Temporal lobe (tissue), 2 donors: Measurements from ENCODE around the gene MAP3K3.

- RAMPAGE, long total RNA, result no peak
These were observed 27.7 kb downstream of the TBX4 start for GRCh38 chr17:61479855-61480412.

GRCh38 chr17:61489368-61489722 lies 37.1 kb downstream of the TBX4 start:
- RAMPAGE, long total RNA, result no peak

DNA sequence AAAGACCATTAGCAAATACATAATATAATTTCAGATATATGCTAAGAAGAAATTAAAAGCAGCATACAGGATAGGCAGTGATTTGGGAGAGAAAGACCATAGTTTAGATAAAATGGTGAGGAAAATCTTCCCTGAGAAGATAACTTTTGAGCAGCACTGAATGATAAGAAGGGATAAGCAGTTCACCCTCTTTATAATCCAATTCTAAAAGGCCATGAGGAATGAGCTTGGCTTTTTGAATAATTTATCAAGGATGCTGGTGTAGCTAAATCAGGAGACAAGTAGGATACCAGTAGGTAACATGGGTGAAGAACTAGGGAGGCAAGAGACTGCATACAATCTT lies 60.8 kb downstream of the MED13 start:
- RAMPAGE, long total RNA, result no peak

- RAMPAGE, long total RNA, result no peak
These were observed 59.0 kb downstream of the MED13 start for GRCh38 chr17:62005866-62006730.

DNA sequence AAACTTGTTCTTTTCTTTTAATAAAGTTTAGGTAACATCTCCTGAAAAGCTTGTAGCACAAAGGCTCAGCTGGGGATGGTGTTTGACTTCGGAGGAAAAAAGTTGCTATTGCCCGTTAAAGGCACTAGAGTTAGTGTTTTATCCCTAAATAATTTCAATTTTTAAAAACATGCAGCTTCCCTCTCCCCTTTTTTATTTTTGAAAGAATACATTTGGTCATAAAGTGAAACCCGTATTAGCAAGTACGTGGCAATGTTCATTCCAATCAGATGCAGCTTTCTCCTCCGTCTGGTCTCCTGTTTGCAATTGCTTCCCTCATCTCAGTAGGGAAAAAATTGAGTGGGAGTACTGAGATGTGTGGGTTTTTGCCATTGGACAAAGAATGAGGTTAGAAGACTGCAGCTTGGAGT lies 14.5 kb upstream of the MRC2 start:
- RAMPAGE, long total RNA, result no peak

GRCh38 chr17:62648397-62648775 lies 20.9 kb downstream of the MRC2 start:
- RAMPAGE, long total RNA, result no peak

DNA sequence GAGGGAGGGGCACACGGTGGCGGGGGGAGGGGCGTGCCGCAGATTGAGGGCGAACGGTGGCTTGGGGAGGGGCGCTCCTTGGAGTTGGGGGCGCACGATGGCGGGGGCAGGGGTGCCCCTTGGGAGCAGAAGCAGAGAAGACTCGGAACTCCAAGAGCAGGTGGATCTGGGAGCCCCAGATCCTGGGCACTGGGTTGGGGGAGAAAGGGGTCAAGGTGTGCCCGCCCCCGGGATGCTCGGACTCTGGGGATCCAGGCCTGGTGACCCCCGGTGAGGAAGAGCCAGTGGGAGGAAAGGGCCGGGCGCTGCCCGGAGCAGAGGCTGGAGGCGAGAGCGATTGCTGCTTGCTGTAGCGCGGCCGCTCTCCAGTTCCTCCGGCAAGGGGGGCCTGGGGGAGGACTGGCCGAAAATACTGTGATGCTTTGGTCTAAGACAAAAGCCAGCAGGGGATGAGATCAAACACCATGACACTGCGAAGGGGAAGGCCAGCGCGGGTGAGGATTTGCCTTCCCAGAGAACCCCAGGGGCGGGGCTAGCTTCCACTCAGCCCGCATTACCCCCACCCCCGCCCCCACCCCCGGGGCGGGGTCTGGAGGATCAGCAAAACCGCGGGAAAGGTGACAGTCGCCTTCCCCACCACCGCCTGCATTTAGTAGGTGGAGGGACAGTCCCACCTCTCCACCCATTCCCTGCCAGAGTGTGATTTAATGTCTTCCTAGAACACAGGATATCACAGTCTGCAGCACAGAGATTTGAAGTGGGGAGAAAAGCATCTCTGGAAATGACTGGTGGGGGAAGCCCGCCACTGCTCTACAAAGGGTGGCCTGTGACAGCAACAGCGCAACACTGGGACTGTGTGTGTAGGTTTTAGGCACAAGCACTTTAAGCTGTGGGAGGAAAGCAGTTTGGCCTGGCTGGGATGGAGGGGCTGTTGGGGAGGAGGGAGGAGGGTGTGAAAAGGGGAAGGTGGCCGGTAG lies 25.6 kb downstream of the MRC2 start:
- RAMPAGE, long total RNA, result no peak

DNA sequence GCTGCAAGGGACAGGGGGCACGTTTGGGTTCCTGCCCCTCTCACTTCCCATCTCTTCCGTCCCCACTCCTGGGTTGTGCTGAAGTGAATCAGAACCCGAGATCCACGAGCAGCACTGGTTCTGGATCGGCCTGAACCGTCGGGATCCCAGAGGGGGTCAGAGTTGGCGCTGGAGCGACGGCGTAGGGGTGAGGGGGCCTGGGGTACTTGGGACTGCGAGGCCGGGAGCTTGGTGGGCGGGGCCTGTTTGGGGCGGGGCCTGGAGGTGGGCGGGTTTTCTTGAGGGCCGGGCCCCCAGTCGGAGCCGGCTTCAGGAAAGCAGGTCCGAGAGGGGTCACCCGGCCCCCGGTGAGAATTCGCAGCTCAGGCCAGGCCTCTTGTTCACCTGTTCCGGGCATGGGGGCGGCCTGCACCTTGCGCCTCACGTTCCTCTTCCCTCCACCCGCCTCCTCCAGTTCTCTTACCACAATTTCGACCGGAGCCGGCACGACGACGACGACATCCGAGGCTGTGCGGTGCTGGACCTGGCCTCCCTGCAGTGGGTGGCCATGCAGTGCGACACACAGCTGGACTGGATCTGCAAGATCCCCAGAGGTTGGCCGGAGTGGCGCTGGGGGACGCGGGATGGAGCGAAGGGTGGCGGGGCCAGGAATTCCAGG lies 52.4 kb downstream of the MRC2 start:
- RAMPAGE, long total RNA, result no peak

GRCh38 chr17:62703140-62703636 lies 75.7 kb downstream of the MRC2 start:
- RAMPAGE, long total RNA, result no peak

DNA sequence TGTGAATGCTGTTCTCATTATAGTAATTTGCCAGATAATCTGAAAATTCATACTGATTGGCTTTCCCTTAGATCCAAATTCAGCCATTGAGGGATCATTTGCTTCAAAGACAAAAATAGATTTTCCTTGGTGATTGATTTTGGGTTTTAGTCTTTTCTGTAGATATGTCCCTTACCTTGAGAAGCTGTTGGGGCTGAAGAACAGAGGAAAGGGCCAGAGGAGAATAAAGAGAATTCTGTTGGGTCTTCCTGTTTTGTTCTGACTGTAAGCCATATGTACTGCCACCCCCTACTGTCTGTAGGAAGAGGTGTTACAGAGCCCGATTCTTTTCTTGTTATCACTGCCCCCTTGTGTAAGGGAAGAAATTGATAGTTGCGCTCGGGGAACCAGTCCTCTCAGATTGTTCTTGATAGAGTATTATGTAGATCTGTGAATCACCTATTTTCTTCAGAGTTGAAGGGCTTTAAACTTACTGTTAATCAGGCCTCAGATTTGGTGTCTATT lies 2.3 kb downstream of the TANC2 start:
- RAMPAGE, long total RNA, result no peak

DNA sequence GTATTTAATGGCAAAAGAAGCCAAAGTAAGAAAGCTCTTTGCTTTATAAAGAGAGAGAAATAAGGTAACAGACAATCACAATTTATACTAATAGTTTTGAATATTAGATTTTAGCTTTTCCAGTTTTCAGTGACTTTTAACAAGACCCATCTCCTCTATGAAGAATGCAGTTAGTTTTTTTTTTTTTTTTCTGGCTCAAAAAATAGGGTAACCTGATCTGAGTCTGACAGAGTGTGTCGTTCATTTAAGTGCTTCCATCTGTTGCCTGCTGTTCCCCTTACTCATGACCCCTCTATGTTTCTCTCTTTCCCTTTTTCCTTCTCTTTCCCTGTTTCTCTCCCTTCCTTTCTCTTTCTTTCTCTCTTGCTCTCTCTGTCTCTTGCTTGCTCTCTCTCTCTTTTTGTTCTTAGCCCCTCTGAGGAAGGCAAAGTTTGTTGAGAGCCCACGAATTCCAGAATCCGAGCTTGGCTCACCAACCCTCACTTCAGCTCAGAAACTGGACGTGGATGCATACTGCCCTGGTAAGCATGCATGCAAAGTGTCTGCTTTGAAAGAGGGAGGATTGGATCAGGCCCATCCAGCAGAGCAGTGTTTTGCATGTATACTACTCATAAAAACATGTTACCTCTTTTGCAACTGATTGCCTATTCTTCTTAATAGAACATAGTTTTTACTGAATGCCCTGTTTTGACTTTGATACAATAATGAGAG lies 185.0 kb downstream of the TANC2 start:
- RAMPAGE, long total RNA, result no peak

GRCh38 chr17:63411403-63412554 lies 34.3 kb downstream of the CYB561 start:
- RAMPAGE, long total RNA, result no peak

GRCh38 chr17:63621792-63622632 lies at the start of gene MAP3K3:
TSS of gene MAP3K3 (plus strand) at chr17:63622417.
- RAMPAGE, long total RNA, result no peak

GRCh38 chr17:63626558-63627205 lies 4.5 kb downstream of the MAP3K3 start:
- RAMPAGE, long total RNA, result no peak

- RAMPAGE, long total RNA, result no peak
These were observed 18.6 kb downstream of the LIMD2 start for GRCh38 chr17:63681156-63681878.

DNA sequence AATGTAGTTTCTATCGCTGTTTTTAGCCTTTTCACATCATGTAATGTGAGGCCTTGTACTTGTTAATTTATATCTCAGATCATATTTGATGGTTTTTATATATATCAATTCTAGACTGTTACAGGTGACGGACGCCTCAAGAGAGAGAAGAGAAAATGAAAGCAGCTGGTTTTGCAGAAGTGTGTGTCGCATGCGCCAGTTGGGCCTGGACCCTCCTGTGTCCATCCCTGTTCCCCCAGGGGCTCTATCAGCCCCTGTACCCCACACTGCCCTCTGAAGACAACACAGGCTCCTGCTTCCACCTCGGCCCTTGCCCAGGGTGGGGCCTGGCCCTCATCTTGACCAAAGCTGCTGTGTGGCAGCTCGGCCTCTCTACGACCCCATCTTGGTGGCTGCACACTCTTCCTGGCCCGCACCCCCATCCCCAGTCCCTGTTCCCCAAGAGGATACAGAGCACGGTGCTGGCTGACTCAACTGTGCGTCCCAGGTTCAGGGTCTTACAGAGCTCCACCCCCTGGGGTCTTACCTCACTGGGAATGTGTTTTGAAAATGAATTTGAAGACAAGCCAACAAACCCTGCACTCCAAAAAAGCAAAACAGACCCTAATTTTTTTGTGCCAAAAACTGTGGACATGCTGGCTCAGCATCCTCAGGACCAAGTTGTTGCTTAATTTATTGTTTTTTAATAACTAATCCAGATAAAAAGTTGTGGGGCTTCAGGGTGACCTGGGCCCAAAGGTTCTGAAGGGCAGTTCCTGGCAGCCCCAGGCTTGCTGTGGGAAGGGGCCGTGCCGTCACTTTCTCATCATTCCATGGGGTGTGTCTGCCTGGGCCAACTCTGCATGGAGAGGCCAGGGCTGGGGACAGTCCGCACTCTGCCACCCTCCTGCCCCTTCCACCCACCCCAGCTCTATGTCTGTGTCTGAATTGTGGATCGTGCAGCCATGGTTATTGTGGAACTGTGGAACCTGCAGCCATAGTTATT lies 4.4 kb downstream of the LIMD2 start:
- RAMPAGE, long total RNA, result no peak

DNA sequence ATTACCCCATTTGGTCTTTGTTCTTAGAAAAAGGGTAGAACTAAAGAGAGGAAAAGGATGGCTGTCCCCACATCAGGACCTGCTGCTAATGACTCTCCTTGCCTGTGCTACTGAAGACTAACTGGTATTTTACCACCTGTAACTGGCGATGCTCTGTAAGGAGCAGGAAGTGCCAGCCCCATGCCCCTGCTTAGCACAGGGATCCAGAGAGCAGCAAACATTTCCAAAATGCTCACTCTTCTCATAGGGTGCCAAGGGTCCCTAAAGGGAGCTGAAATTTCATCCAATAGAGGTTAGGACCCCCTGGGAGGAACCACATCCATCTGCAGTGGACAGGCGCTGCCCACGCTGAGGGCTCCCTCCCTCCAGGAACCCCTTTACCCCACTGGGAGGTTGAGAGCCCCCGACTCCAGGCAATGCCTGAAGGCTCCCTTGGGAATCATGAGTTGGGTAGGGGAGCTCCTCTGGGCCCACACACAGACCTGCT lies 6.9 kb upstream of the LIMD2 start:
- RAMPAGE, long total RNA, result no peak

- RAMPAGE, long total RNA, result no peak
These were observed 12.4 kb downstream of the CCDC47 start for GRCh38 chr17:63761093-63761371.

GRCh38 chr17:63817616-63818632 lies 9.3 kb upstream of the PSMC5 start:
- RAMPAGE, long total RNA, result no peak

DNA sequence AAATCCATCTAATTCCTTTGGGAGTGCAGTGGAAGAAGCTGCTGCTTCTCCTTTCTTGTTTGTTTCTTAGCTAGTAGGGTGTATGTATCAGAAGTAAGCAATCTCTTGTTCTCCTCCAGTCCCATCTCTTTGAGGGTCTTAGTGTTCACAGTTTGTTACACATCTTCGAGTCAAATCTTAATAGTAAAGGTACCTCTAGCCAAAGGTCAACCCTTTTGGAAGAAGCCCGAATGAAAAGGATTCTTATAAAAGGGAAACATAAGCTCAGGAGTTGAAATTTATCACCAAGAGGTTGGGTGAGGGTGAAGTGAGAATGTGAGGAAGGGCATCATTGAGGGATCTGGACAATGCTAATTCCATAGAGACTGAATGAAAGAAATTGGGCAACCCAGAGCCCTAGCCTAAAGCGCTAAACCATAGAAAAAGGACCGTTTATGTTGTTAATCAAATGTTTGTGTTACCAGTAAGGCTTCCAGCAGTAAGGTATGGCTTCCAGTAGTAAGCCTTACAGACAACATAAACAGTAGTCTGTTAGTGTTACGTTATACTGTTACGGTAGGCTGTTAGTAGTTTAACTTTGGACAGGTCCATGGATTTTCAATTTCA lies 913 bp upstream of the FTSJ3 start:
- RAMPAGE, long total RNA, result no peak